ENCODE measurements around a stretch of chr2.

GRCh38 chr2:221573443-221574446 lies 1.6 kb upstream of the EPHA4 start:
- RRBS = 2% methylated on average over 9 of the region's 66 CpGs

GRCh38 chr2:221792957-221793605 lies 221.0 kb upstream of the EPHA4 start:
- RRBS = no CpG with 5 or more reads among the region's 9 CpGs

DNA sequence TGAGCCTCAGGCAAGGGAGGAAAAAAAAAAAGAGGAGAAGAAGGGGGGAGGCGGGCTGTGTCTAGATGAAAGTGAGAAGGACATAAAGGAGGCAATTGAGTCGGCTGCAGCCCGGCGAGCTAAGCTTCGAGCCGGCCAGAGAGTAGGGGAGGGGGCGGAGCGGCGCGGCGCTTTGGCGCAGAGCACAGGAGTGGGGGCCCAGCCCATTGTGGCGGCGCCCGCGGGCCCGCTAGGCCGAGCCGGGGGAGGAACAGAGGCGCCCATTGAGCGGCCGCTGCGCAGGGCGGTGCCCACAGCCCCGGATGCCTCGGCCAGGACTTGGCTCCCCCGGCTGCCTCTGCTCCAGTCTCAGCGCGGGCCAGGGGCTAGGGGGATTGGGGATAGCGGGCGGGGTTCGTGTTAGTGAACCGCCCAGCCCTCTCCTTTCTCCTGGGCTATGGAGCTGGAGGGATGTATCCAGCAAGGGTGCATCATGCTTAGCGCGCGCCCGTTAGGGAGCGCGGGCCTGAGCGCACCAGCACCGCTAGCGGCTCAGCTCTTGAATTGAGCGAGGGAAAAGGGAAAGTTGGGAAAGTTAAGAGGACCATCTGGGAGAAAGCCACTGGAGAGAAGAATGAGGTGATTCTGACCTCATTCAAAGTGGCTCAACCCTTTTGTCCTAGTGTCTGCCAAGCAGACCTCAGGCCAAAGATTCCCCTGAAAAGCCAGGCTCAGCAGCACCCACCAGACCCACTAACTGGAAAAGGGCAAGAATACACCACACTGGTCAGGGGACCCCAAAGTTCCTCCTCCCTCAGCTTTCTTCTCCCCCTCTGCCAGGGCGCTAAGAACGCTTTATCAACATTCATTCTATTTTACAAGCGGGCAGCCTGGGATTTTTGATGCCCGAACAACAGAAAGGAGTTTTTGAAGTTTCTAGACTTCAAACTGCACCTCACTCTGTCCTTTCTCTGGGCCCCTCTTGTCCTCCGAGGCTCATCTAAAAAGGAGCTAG lies 7.6 kb downstream of the PAX3 start:
- RRBS = 7% methylated on average over 12 of the region's 48 CpGs

- RRBS = no CpG with 5 or more reads among the region's 7 CpGs
Measured at GRCh38 chr2:222462874-222463407, 38.6 kb downstream of the SGPP2 start.

GRCh38 chr2:222879186-222879842 lies 18.5 kb downstream of the ACSL3 start:
- RRBS = no CpG with 5 or more reads among the region's 9 CpGs

- RRBS = no CpG with 5 or more reads among the region's 4 CpGs
Measured at GRCh38 chr2:222892217-222893005, 31.6 kb downstream of the ACSL3 start.

DNA sequence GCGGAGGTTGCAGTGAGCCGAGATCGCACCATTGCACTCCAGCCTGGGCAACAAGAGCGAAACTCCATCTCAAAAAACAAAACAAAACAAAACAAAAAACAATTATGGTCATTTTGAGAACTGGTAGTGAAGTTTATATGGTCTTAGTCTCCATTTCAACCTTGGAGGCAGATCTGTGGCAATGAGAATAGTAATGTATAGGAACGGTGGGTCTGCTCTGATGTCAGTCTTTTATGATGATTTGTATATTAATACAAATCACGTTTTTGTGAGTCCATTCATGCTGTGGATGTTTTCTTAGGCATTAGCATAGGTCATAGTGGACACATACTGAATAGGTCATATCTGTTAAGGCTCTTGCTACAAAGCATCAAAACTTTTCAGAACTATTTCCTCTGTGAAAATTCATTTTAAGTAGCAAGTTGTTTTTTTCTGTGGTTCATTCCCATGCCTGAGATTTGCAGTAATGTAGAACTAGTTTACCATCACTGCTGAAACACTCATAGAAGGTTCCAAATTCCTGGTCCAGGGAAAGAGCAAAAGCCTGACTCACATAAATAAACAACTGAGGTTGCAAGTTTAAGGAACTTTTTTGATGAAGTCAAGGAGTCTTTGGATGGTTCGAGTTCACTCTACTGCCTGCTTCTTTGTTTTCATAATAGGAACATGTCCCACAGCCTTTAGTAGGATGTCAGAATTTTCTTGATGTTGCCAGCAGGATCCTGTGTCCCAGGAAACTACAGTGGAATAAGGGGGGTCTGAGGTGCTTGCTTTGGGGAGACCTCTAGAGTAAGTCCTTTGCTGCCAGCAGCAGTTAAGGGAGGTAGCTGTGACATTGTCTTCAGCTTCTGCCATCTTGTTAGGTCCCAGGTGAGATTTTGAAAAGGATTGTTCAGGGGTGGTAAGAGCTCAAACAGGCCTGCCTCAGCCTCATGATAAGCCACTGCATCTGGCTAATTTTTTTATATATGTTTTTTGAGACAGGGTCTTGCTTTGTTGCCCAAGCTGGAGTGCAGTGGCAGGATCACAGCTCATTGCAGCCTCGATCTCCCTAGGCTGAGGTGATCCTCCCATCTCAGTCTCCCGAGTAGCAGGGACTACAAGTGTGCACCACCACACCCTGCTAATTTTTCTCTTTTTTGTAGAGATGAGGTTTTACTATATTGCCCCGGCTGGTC lies 43.8 kb downstream of the ACSL3 start:
- RRBS = no CpG with 5 or more reads among the region's 10 CpGs

- RRBS = no CpG with 5 or more reads among the region's 9 CpGs
Measured at GRCh38 chr2:222926960-222927435, 66.2 kb downstream of the ACSL3 start.

GRCh38 chr2:222936771-222937096 lies 75.9 kb downstream of the ACSL3 start:
- RRBS = no CpG with 5 or more reads among the region's 6 CpGs

DNA sequence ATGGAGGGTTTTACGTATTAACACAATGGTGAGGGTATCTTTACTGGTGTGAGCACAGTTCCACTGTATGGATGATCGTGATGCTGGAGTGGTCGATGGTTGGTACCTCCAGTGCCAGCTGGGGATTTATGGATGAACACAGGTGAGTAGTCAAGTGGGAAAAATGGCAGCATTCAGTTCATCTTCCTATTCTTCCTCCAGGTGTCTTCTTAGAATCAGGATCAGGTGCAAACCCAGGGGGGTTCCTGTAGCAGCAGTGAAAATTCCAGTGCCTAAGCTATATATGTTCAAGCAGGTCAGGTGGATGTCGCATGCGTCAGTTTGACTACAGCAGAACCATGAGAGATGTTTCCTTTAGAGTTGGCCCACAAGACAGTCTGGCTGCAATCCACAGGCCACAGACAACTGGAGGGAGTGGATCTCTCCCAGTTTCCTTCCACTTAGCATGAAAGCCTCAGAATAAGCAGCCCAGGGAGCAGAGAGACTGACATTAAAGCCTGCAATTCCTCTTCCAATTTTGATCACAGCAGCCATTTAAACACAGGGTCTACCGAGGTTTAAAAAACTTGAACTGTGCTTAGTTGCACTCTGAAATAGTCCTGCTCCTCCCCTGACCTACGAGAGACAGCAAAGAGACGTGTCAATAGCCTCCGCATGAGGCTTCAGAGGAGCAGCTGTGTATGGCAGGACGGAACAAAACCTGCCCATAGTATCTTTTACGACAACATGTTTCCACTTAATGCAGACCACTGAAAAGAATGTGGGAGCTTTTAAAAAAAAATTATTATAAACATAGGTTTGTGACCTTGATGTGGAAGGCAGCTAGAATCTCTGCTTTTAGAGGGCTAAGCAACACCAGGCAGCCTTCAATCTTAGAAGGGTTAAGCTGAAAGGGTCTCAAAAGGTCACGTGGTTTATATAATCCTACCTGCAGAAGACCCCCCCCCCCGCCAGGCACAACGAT lies 997 bp upstream of the KCNE4 start:
- RRBS = no CpG with 5 or more reads among the region's 14 CpGs

GRCh38 chr2:223056651-223057435 lies 4.9 kb downstream of the KCNE4 start:
- RRBS = no CpG with 5 or more reads among the region's 8 CpGs

DNA sequence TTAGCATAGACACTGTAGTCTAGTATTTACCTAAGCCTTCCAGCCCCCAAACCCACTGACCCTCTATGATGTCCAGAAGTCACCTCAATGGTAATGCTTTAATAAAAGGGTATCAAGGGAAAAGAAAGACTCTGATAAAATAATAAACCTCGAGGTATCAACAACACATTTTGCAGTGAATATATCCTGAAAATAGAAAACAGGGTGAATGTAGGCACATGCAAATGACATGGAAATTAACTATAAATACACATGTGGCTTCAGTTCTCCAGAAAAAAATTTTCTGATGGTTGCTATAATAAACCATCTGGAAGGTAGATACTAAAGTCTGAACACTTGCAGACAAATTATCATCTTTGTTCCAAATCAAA lies 14.2 kb downstream of the SCG2 start:
- RRBS = no CpG with 5 or more reads among the region's 1 CpG

- RRBS = no CpG with 5 or more reads among the region's 13 CpGs
Measured at GRCh38 chr2:223805652-223806463, 31.5 kb downstream of the AP1S3 start.

- RRBS = no CpG with 5 or more reads among the region's 23 CpGs
Measured at GRCh38 chr2:224001213-224002032, 37.7 kb downstream of the SERPINE2 start.

- RRBS = no CpG with 5 or more reads among the region's 2 CpGs
Measured at GRCh38 chr2:224086649-224087159, 47.6 kb upstream of the SERPINE2 start.

GRCh38 chr2:224518753-224519620 lies 66.2 kb downstream of the CUL3 start:
- RRBS = no CpG with 5 or more reads among the region's 4 CpGs

GRCh38 chr2:224542386-224543337 lies 42.5 kb downstream of the CUL3 start:
- RRBS = no CpG with 5 or more reads among the region's 13 CpGs

DNA sequence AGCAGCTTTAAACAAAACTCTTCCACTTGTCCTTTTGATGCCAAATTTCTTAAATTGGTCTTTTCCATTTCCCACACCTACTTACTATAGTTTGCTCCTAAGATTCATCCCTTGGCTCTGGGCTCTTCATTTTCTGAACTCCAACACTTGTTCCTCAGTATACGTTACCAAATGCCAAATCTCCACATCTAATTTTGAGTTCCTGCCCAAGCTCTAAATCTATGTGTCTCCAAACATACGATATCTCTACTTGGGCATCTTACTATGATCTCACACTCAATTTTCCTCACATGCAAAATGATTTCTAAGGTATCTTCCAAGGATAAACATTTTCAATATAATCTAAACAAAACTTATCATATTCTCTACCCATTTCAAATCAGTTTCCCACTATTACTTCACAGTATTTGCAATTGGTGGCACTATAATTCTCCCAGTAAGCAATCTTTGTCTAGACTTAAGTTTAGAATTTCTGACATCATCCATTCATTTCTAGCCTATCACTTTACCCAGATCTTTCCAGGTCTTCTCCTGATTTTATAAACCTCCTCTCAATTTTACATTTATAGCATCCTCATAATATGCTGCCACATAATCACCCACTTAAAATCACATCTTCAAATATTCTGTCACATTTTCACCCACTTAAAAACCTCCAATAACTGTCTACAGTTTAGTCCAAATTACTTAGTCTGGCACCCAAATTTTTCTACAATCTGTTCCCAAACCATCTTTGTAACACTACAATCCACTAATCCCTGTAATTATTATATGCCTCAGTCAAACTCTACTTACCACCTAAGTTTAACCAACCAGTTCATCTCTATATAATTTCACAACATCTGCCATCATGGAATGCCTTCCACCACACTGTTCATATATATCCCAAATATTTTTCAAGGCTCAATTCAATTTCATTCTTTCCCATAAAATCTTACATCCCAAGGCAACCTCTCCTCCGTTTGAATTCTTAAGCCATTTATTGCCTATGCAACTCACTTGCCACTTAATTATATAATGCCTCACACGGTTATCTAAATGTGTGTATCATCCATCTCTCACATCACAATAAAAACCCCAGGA lies 30.0 kb downstream of the CUL3 start:
- RRBS = no CpG with 5 or more reads among the region's 4 CpGs

GRCh38 chr2:224583910-224584708 lies 1.1 kb downstream of the CUL3 start:
- RRBS = 1% methylated on average over 12 of the region's 41 CpGs

Data from pericardium (tissue), 1 donor.